ENCODE results near the genes CENPW and RNF146.

- PRO-cap, 3 experiments = no peak in any of the 3 experiments
- RAMPAGE, long total RNA = no peak
Observed at GRCh38 chr6:119346382-119347071, 3.0 kb downstream of the MAN1A1 start.

GRCh38 chr6:119347965-119348026 is 1.8 kb downstream of the MAN1A1 start:
- PRO-cap, 3 experiments = no peak in any of the 3 experiments
- RAMPAGE, long total RNA = no peak

GRCh38 chr6:119493779-119494509 is 144.4 kb upstream of the MAN1A1 start:
- PRO-cap, 3 experiments = no peak in any of the 3 experiments
- RAMPAGE, long total RNA = no peak

GRCh38 chr6:119830283-119831353 is 481.1 kb upstream of the MAN1A1 start:
- PRO-cap, 3 experiments = no peak in any of the 3 experiments
- RAMPAGE, long total RNA = no peak

- PRO-cap, 3 experiments = no peak in any of the 3 experiments
- RAMPAGE, long total RNA = no peak
Observed at GRCh38 chr6:121043247-121043633, 291.0 kb downstream of the TBC1D32 start.

GRCh38 chr6:121257176-121257507 is 77.1 kb downstream of the TBC1D32 start:
- PRO-cap, 3 experiments = no peak in any of the 3 experiments
- RAMPAGE, long total RNA = no peak

- PRO-cap, 3 experiments = no peak in any of the 3 experiments
- RAMPAGE, long total RNA = no peak
Observed at GRCh38 chr6:122074617-122074824, 324.9 kb upstream of the HSF2 start.

DNA sequence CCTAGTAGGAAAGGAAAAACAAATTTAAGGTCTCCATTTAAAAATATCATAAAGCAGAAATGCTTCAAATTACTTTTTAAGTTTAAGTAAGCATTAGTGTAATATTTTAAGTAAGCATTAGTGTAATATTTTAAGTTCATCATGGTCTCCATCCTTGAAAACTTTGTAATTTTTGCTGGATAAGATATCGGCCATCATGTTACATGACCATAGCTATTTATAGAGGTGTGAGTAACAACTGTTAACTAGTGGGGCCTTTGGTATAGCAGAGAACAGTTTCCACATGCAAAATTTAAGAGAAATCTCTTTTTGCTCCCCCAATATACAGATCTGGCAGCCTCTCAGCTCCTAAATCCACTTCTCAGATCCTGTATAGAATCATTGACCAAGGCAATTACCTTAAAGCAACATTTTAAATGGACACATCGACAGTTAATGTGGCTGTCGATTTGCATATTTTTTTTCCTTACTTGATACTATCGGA is 453 bp downstream of the TRDN start:
- PRO-cap, 3 experiments = no peak in any of the 3 experiments
- RAMPAGE, long total RNA = no peak

GRCh38 chr6:124962555-124963596 is 639 bp downstream of the RNF217 start:
- PRO-cap, 3 experiments = peak in 1 of 3 experiments; most common plus-strand start chr6:124962745 (in 1); most common minus-strand start chr6:124962858 (in 1)
- RAMPAGE, long total RNA = start-site peak on the minus strand at chr6:124963025-124963128, 17 and 9 reads in 2 replicates

- PRO-cap, 3 experiments = peak in 1 of 3 experiments; most common minus-strand start chr6:125748446 (in 1)
- RAMPAGE, long total RNA = no peak
Observed at GRCh38 chr6:125748165-125748614, 1.2 kb upstream of the HEY2 start.

DNA sequence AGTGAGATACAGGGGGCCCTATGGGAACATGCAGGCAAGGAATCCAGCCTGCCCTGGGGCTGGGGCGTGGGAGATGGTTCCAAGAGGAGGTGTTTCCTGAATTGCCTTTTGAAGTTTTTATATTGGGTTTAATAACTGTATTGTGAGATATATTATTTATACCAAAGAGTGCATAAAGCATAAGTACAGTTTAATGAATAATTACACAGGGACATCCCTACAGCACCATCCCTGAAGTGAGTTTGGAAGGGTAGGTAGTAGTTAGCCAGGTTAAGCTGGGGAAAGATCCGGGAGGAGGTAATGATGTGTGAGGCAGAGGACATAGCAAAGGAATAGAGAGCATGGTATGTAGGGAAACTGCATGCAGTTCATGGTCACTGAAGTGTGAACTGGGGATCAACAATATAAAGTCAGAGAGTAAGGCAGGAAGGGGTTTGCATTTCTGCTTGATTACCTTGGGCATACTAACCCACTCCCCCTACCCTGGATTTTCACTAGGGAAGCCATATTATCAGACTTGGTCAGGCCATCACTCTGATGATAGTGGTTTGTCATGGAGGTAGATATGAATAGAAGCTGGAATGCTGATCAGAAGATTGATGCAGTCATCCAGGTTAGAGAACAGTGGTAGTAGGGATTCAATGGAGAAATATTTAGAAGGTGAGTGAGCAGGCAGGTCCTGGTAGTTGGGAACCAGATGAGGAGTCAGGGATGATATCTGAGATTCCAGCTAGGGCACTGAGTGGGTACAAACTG is 64.8 kb downstream of the TRMT11 start:
- PRO-cap, 3 experiments = no peak in any of the 3 experiments
- RAMPAGE, long total RNA = no peak

- PRO-cap, 3 experiments = no peak in any of the 3 experiments
- RAMPAGE, long total RNA = no peak
Observed at GRCh38 chr6:126339612-126340807, at the start of gene CENPW. CENPW (plus strand) TSS chr6:126340115.

DNA sequence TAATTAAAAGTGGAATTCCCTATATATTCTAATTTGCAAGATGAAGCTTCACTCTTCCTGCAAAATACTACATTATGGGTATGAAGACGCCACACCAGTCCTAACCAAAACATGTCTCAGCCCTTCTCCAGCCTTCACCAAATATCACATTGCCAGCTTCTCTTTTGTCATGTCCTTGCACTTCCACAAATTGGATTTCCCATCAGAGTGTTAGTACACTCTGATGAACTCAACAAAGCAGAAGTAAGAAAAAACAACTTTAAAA is 62.4 kb upstream of the RNF146 start:
- PRO-cap, 3 experiments = no peak in any of the 3 experiments
- RAMPAGE, long total RNA = no peak

DNA sequence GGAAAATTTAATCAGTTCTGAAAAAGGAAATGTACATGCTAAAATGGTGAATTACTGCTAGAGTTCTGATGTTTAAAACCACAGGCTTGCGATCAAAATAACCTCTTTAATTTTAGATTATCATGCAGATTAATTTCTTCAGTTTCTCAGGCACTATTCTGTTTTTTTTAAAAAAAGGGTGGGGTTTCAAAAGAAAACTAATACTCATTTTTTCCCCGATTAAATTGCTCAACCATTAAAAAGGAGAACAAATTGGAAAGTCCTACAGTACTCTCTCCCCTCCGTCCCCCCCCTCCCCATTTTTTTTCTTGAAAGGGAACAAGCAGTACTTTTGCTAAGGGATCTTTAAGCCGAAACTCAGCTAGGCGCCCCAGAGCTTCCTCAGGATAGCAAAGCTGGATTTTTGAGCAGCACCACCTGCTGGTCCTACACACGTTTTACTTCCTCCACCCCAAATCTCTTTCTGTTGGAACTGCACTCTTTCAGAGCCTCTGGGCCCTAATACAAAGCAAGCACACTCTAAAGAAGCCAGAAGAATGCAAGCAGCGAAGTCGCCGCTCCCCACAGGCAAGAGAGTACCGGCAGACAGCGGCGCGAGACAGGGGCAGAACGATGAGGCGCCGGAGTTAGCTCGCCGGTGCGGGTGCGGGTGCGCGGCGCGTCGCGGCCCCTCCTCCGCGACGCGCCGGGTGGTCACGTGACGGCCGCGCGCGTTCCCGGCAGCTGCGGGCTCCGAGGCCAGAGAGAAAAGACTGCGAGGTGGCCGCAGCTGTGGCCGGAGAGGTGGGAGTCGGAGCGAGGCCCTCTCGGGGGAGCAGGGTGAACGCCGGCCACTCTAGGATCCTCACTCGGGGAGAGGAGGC is at the start of gene RNF146:
Gene RNF146, plus strand, starts transcription at position 722 of the 863 bp plus-strand sequence.
- PRO-cap, 3 experiments = peak in 3 of 3 experiments; most common plus-strand start position 722 of the sequence (in 2); most common minus-strand start position 627 of the sequence (in 2)
- RAMPAGE, long total RNA = start-site peak on the plus strand centred at position 729 of the sequence, 99 bp wide, 357 and 294 reads in 2 replicates

DNA sequence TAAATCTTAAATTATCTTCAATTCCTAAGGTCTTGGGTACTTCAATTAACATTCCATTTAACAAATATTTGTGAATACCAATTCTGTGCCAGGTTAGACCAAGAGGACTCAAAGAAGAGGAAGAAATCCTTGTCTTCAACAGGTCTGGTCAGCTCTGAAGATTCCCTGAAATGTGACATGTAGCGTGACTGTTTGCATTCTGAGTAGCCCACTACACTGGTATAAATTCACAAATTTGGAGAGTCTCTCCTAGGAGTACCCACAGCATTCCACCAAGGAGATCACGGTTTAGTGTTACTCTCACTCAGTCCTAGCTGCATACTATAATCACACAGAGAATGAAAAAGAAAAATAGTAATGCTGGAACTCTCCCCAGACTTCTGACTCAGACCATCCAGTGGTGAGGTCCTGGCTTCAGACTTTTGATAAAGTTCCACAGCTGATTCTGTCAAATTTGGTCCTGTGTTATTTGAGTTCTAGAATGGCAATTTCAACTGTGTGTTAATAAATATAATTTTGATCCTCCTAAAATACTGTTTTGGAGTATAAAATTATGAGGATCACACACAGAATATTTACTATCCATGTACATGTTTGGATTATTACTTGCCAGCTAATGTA is 4.9 kb upstream of the KIAA0408 start:
- PRO-cap, 3 experiments = no peak in any of the 3 experiments
- RAMPAGE, long total RNA = no peak

- PRO-cap, 3 experiments = peak in 2 of 3 experiments; most common plus-strand start chr6:127519007 (in 1); most common minus-strand start chr6:127518853 (in 1)
- RAMPAGE, long total RNA = no peak
Observed at GRCh38 chr6:127518544-127519756, 58.0 kb upstream of the C6orf58 start.

DNA sequence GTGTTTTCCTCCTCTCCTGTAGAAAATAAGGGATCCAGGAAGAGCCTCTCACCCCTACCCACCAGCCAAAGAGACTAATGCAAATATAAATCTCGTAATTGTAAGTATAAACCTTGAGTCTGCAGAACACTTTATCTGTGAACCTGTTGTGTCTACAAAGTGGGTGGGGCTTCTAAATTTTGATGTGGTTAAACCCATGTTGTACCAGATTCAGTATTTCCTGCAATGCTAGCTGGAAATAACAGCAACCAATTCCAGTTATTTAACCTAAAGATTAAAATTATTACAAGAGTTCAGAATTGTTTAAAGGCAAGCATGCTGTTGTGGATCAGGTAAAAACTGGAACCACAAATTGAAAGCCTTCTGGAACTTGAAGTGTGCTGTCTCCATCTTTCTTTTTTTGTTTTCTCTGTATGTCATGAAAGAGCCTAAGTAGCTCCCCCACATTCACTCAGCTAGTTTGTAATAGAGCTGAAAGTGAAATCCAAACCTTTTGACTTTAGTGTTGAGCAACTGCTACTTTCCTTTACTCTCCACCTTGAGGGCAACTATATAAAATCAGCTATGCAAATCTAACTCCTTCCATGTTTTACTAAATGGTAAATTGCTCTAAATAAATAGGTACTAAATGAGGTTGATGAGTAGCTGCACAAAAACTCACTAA is 17.8 kb upstream of the THEMIS start:
- PRO-cap, 3 experiments = no peak in any of the 3 experiments
- RAMPAGE, long total RNA = no peak

GRCh38 chr6:127922054-127922405 is 21.2 kb upstream of the THEMIS start:
- PRO-cap, 3 experiments = no peak in any of the 3 experiments
- RAMPAGE, long total RNA = no peak

GRCh38 chr6:128230593-128230866 is 289.9 kb downstream of the PTPRK start:
- PRO-cap, 3 experiments = no peak in any of the 3 experiments
- RAMPAGE, long total RNA = no peak

DNA sequence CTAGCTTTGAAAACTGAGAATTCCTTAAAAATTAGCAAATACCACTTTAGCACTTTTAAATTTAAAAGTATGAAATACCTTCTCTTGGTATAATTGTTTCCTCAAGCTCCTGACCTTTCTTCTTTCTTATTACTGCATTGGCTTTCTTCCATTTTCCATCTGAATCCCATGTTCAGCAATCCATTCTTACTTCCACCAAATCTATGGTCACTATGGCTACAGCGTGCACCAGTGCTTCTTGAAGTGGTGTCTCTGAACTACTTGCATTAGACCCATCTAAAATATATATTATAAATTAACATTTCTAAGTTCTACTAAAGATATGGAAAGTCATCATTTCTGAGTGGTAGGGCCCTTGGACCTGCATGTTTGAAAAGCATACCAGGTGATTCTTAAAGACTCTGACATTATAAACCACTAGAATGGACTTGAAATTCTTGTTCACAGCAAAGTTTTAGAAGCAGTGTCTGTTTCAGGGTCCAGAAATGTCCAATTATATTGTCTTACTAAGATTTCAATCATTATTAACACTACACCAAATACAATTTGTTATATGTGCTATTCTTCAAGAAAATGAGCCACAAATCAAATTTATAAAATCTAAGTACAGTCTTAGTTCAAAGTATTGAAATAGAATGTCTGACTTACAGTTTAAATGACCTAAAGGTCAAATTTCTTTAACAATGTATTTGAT is 231.4 kb downstream of the PTPRK start:
- PRO-cap, 3 experiments = no peak in any of the 3 experiments
- RAMPAGE, long total RNA = no peak